ENCODE measurements around the genes OR8B2, OR8B8, ESAM, HEPACAM and CCDC15.

DNA sequence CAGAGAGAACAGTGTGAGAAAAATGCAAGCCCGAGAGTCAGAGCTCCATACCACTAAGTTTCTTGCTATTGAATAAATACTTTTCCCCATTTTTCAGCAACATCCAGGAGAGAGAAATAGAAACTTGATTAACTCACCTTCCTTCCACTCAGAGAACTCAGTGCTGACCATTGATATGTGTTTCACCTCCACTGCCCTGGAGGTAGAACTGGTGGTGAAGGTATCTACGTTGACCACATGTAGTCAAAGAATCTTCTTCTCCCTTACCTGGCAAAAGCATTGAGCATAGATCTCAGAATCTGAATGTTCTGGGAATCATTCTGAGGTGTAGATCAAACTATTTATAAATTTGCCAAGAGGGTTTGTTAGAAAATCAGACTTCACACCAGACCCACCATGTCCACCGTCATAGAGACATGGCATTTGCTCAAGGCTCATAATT, at the start of gene OR8B2:
OR8B2 (minus strand) TSS at position 263 of the 442 bp plus-strand sequence.
- RRBS = no CpG with 5 or more reads among the region's 3 CpGs

GRCh38 chr11:124445433-124445865, at the start of gene OR8B8:
OR8B8 (minus strand) TSS chr11:124445696.
- RRBS = no CpG with 5 or more reads among the region's 3 CpGs

GRCh38 chr11:124673063-124673650, 382 bp downstream of the SIAE start:
- RRBS = 3% methylated on average over 2 of the region's 27 CpGs

- RRBS = no CpG with 5 or more reads among the region's 6 CpGs
These were observed 2.8 kb downstream of the VSIG2 start for GRCh38 chr11:124748930-124749920.

- RRBS = 2% methylated on average over 33 of the region's 58 CpGs
These were observed at the start of gene ESAM for GRCh38 chr11:124762124-124762712. ESAM (minus strand) TSS chr11:124762290.

GRCh38 chr11:124891066-124891665, 6.5 kb downstream of the ROBO4 start:
- RRBS = 92% methylated on average over 2 of the region's 9 CpGs

- RRBS = no CpG with 5 or more reads among the region's 5 CpGs
These were observed 6.6 kb downstream of the HEPACAM start for GRCh38 chr11:124929129-124929705.

GRCh38 chr11:124935732-124936643, at the start of gene HEPACAM:
HEPACAM (minus strand) TSS chr11:124936047.
- RRBS = no CpG with 5 or more reads among the region's 14 CpGs

- RRBS = 2% methylated on average over 13 of the region's 53 CpGs
These were observed at the start of gene CCDC15 for GRCh38 chr11:124953802-124954634. CCDC15 (plus strand) TSS chr11:124954202.

GRCh38 chr11:125095210-125095626, 16.2 kb downstream of the TMEM218 start:
- RRBS = no CpG with 5 or more reads among the region's 2 CpGs

- RRBS = 2% methylated on average over 4 of the region's 55 CpGs
These were observed 659 bp upstream of the STT3A start for GRCh38 chr11:125591676-125592709.

- RRBS = no CpG with 5 or more reads among the region's 13 CpGs
These were observed 6.0 kb downstream of the VSIG10L2 start for GRCh38 chr11:125951641-125952454.

DNA sequence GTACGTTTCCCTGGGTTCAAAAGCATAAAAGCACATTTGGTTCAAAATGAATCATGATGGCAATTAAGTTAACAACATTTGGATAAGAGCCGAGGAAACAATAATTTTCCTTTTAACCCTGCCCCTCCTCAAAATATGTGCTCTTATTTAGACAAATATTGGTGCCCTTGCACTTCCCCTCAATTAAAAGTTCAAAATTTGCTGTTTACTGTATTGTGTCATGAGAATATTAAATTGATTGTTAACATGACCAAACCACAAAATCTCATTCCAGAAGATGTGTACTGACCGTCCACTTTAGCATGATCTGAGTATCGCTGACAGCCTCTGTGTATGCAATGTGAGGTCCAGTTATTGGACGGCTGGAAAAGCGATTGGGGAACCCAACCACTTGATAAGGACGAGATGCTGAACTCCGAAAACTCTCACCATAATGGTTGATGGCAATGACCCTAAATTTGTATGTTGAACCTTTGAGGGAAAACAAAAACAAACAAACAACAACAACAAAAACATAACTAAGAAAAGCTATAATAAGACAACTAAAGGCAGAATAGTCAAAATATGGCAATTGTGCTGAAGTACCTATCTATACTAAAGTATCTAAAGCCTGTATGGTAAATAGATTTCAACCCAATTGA, 48.9 kb downstream of the VSIG10L2 start:
- RRBS = no CpG with 5 or more reads among the region's 8 CpGs

DNA sequence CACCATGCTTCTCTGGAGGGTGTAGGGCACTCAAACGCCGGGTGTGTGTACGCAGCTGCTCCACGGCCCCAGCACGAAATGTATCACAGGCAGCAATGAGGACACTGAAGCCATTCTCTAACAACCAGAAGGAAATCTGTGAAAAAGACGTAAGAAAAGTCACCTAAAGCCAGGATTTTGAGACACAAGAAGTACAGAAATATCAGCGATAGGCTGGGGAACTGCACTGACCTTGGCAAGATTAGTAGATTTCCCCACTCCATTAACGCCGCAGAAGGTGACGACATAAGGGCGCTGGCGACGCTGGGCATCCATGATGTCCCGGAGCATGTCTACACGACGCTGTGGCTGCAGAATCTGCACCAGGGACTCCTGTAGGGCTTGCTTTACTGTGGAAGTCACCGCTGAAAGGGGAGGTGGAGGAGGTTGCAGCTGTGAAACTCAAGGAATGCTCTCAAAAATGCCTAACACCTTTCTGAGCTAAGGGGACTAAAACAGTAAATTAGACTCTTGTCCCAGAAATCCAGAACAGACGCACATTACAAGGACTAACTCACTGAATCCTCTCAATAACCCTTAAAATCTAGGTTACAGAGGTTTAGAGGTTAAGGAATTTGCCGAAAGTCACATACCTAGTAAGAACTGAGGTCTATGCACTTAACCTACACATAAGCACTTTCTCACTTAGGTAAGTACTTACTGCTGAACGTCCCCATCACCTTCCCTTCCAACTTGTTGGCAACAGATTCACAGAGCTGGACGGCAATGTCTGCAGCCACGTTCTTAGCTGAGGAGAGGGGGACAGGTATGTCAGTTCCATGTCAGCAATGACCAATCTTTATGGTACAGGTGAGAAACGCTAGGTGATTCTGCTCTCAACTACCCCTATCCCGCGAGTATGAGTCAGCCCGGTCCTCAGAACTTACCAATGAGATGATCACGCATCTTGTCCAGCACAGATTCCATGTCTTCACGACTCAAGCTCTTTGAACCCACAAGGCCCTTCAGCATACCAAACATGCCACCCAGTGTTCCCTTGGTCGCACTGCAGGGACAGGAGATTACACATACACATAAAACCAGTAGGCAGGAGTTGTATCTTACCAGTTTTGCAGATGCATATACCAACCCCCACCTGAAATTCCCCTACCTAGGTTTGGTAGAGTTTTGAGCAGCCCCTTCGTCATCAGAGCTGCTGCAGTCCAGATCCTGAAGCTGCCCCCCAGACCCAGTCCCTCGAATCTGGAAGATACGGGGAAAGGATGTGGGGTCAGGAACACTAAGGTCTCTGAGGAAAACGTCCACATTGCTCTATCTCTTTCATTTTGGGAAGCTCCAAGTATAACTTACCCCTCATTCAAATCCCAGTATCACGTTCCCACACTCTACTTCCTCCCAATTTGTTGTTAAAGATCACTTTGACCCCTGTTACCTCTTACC, 3.1 kb downstream of the SRPRA start:
- RRBS = no CpG with 5 or more reads among the region's 34 CpGs

GRCh38 chr11:126268137-126268738, 457 bp downstream of the SRPRA start:
- RRBS = 1% methylated on average over 8 of the region's 27 CpGs

GRCh38 chr11:126329498-126330072, 25.7 kb downstream of the DCPS start:
- RRBS = no CpG with 5 or more reads among the region's 12 CpGs

- RRBS = 36% methylated on average over 3 of the region's 12 CpGs
These were observed 23.3 kb upstream of the ST3GAL4 start for GRCh38 chr11:126331959-126332903.

- RRBS = no CpG with 5 or more reads among the region's 20 CpGs
These were observed 9.4 kb upstream of the ST3GAL4 start for GRCh38 chr11:126345701-126346966.

GRCh38 chr11:126353129-126353656, 2.3 kb upstream of the ST3GAL4 start:
- RRBS = no CpG with 5 or more reads among the region's 2 CpGs

DNA sequence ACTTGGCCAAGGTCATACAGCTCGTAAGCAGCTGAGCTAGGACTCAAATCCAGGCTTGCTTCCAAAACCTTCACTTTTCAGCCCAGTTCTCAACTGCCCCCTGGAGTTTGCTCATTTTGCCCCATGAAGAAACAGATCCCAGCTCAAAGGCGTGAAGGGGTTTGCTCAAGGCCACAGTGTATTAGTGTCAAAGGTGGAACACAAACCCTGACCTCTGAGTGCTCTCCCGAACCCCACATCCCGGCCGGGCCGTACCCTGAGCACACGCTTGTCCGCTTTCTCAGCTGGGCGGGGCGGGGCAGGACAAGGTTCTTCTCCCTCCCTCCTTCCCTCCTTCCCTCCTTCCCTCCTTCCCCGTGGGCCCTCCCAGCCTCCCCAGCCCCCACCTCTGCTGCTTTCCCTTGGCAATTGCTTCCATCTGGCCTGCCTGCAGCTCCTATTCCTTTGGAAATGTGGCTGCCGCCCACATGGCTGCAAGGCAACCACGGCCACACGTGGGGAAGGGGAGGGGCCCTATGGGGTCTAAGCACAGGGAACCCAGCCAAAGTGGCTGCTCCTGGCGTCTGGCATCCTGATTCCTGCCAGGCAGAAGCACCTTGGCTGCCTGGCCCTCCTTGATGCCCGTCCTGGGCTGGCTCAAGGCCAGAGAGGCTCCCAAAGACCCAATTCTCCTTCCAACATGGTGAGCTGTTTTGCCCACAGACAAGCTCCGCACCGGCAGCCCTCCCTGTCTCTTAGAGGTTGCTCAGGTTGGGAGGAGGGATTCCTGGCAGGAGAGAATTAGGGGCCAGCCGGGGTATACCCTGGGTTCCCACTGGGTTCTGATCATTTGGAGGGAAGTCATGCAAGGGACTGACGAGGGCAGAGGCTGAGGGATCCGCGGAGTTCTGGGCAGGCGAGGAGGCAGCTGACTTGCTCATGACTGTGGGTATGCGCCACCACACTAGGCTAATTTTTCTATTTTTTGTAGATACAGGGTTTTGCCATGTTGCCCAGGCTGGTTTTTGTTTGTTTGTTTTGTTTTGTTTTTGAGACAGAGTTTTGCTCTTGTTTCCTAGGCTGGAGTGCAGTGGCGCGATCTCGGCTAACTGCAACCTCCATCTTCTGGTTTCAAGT, 4.3 kb downstream of the ST3GAL4 start:
- RRBS = 19% methylated on average over 2 of the region's 27 CpGs